CD14-positive monocyte (primary cell): Measurements from ENCODE around the gene RRBP1.

- CAGE, long polyA plus RNA: no peak
These were observed 90.6 kb downstream of the NDUFAF5 start for GRCh38 chr20:13875343-13875887.

DNA sequence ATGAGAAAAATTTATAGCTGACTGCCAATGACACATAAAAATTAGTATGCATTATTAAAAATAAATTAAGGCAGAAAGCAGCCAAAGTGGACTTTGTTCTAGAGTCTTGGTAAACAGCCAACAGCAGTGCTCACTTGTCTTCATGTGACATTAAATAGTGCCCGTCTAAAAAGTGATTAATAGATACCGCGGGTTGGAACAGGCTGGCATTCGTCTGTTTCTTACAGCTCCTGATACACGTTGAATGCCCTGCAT is 374.8 kb upstream of the FLRT3 start:
- CAGE, long polyA plus RNA: no peak

DNA sequence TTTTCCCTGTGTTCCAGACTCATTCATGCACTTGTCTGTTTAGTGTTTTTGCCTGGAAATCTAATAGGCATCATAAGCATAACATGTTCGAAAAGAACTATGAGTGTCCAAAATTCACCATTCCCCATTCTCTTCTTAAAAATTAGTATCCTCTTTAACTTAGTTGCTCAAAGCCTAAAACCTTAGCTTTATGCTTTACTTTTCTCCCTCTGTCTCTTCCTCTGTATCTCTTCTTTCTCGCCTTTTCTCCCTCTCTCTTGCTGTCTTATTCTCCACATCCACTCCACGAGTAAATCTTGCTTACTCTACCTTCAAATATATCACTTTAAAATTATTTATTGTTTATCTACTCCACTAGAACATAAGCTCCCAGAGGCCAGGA is 743.2 kb upstream of the FLRT3 start:
- CAGE, long polyA plus RNA: no peak

DNA sequence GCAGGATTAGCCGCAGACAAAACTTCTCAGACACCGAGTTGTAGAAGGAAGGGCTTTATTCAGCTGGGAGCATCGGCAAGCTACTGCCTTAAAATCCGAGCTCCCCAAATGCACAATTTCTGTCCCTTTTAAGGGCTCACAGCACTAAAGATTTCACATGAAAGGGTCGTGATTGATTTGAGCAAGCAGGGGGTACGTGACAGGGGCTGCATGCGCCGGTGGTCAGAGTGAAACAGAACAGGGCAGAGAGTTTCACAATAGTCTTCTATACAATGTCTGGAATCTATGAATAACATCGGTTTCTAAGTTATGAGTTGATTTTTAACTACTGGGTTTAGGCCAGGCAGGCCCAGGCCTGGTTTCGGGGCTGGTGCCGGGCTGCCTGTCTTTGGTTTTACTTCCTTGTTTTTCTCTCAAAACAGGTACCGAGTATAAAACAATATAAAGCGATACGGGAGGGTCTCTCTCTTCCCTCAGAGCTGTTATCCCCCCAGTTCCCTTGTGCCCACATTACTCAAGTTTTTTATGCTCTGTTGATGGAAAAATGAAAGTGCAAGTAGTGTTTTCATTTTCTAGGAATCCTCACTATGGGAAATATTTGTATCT is 587.4 kb downstream of the KIF16B start:
- CAGE, long polyA plus RNA: no peak

- CAGE, long polyA plus RNA: no peak
These were observed 121.2 kb downstream of the KIF16B start for GRCh38 chr20:16451917-16452507.

DNA sequence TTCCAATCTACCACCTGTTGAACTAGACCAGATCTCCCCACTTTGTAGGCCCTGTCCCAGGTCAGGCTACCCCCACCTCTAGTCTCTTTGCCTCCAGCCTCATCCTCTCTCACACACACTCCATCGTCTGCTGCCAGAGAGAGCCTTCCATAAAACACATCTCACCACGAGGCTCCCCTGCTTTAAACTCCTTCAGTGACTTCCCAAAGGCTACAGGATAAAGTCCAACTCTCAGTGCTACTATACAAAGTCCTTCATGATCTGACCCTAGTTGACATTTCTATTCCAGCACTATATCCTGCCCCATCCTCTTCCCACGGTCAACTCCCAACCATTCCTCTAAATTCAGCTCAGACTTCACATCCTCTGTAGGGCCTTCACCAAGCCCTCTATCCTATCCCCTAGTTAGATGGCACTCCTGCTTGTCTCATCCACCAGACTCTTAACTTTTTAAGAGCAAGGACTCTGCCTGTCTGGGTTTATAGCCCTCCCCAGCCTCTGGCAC is 36.2 kb downstream of the KIF16B start:
- CAGE, long polyA plus RNA: no peak

DNA sequence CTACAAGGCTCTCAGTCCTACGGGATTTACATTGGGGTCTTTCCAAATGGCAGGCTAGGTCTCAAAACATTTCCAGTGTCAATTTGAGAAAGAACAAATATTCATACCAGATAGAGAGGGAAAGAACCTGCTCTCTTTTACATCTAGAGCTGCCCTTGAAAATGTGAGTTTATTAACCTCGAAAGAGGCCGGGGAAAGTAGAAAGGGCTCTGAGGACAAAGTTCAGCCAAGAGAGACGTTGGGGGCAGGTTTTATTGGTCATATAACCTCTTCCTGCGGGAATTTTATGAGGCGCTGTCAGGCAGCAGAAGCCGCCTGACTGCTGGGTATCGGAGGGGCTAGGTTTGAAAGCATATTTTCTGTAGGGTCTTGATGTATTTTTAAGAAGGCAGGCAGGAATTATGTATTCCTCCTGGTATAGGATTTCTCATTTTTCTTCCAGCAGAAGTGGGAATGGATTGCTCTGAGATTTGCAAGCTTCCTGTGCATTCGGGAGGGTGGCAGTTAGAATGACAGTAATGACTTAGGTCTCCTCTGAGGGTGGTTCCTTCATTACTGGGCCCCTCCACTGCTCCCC is 34.4 kb upstream of the KIF16B start:
- CAGE, long polyA plus RNA: no peak

GRCh38 chr20:17562618-17563137 is 7.2 kb upstream of the DSTN start:
- CAGE, long polyA plus RNA: no peak

- CAGE, long polyA plus RNA: no peak
These were observed 41.6 kb downstream of the DSTN start for GRCh38 chr20:17611392-17611912.

- CAGE, long polyA plus RNA: no peak
These were observed 55.6 kb downstream of the RRBP1 start for GRCh38 chr20:17626337-17627043.

GRCh38 chr20:17638174-17638658 is 43.8 kb downstream of the RRBP1 start:
- CAGE, long polyA plus RNA: no peak

- CAGE, long polyA plus RNA: no peak
These were observed 25.0 kb downstream of the RRBP1 start for GRCh38 chr20:17656889-17657651.

DNA sequence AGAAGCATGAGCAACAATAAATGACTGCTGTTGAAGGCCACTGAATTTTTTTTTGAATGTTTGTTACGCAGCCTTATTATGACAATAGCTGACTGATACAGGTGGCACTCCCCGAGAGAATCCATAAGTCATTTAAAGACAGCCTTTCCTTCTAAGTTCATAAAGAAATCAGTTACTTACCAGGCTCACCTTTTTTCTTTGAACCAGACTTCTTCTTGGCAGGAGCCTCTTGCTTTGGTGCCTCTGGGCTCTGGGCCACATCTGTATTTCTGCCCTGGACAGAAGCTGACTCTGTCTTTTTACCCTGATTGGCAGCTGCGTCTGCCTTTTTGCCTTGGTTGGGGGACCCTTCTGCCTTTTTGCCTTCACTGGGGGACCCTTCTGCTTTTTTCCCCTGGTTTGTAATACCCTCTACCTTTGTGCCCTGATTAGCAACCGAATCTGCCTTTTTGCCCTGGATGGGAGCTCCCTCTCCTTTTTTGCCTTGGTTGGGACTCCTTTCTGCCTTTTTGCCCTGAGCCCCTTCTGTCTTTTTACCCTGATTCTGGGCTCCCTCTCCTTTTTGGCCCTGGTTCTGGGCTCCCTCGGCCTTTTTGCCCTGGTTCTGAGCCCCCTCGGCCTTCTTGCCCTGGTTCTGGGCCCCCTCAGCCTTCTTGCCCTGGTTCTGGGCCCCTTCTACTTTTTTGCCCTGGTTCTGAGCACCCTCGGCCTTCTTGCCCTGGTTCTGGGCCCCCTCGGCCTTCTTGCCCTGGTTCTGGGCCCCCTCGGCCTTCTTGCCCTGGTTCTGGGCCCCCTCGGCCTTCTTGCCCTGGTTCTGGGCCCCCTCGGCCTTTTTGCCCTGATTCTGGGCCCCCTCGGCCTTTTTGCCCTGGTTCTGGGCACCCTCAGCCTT is 23.4 kb downstream of the RRBP1 start:
- CAGE, long polyA plus RNA: no peak

DNA sequence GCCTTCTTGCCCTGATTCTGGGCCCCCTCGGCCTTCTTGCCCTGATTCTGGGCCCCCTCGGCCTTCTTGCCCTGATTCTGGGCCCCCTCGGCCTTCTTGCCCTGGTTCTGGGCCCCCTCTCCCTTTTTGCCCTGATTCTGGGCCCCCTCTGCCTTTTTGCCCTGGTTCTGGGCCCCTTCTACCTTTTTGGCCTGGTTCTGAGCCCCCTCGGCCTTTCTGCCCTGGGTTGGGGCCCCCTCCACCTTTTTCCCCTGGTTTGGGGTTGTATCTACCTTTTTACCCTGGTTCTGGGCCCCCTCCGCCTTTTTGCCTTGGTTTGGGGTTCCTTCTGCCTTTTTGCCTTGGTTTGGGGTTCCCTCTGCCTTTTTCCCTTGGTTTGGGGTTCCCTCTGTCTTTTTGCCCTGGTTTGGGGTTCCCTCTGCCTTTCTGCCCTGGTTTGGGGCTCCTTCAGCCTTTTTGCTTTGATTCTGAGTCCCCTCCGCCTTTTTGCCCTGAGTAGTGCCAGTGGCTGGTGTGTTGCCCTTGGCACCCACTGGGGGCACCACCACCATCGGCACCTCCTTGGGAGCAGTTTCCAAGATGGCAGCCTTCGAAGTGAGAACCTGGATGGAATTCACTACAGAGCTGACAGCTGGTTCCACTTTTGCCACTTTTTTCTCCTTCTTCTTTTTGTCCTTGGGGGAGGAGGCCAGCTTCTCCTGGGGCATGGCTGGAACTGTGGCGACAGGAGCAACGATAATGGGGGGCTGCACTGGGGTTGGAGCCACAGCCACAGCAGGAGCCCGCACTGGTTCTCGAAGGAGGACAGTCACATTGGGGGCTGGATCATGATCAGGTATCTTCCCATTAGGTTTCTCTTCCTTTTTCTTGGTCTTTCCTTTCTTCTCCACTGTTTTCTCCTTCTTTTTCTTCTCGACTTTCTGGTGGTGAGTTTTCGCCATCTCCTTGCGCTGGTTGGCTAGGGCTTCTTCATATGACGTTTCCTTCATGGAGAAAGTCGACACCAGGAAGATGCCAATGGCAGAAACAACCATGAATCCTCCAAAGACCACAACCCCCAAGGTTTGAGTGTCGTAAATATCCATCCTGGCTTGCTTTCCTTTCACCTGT is 22.3 kb downstream of the RRBP1 start:
- CAGE, long polyA plus RNA: no peak

DNA sequence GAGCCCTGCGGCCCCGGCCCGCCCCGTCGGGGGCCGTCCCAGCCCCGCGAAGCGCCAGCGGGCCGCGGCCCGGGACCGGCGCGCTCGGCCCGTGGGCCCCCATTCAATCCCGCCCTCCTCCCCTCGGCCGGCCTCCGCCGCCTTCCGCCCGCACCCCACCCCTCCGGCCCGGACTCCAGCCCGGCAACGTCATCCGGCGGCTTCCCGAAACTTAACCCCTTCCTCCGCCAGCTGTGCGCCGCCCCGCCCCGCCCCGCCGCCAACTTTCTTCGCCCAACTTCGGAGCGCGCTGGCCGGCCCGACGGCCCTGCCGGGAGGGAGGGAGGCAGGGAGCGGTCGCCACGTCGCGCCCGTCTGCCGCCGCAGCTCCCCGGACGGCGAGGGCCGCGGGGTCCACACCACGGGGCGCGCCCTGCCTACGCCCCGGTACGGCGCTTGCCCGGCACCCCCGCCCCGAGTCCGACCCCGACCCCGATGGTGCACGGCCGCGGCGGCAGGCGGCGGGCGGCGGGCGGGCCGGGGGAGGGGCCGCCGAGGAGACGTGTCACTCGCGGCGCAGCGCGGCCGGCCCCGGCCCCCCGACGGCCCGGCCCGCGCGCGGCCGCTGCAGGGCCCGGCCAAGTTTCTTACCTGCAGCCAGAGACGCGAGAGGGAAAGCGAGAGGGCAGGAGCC is 508 bp downstream of the RRBP1 start:
- CAGE, long polyA plus RNA: no peak

DNA sequence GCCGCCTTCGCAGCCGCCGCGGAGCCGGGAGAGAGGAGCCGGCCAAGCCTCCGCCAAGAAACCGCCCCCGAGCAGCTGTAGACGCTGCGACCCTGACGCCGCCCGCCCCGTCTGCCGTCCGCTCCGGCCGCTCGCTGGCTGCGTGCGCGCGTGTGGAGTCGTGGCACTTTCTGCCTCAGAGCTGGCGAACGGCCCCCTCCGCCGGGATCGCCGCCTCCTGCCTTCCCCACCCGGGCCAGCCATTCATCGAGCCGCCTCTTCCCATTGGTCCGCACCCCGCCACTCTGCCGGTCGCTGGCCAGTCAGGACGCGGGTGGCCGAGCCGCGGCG is at the start of gene RRBP1:
Gene RRBP1, minus strand, starts transcription at position 172 of the 330 bp plus-strand sequence.
- CAGE, long polyA plus RNA: no peak

DNA sequence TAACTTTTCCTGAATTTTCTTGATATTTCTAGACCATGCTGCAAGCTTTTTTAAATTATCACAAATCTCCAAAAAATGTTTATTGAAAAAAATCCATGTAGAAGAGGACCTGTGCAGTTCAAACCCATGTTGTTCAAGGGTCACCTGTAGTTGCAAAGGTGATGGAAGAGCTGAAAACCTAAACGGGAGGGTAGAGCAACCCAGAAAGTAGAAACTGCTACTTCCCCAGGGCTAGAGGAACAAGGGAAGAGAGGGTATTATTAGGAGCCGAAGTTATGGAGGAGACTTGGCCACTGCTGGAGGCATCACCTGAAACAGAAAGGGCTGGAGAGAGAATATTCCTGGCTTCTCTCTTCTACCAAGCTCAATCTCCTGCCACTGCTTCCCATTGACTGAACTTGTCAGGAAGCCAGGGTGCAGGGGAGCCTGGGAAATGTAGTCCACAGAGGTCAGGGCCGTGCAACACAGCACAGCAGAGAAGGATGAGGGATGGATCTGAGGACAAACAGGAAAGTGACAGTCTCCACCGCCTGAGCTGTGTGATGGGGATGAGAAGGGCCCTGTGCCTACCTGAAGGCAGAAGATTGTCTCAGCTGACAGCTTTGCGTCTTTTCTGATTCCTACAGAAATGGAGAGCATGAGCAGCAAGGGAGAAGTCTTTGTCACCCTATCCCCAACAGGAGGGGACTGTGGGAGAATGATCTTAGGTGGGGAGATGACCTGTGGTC is 114.4 kb downstream of the SNX5 start:
- CAGE, long polyA plus RNA: no peak

GRCh38 chr20:17873858-17874781 is 94.5 kb downstream of the SNX5 start:
- CAGE, long polyA plus RNA: no peak

DNA sequence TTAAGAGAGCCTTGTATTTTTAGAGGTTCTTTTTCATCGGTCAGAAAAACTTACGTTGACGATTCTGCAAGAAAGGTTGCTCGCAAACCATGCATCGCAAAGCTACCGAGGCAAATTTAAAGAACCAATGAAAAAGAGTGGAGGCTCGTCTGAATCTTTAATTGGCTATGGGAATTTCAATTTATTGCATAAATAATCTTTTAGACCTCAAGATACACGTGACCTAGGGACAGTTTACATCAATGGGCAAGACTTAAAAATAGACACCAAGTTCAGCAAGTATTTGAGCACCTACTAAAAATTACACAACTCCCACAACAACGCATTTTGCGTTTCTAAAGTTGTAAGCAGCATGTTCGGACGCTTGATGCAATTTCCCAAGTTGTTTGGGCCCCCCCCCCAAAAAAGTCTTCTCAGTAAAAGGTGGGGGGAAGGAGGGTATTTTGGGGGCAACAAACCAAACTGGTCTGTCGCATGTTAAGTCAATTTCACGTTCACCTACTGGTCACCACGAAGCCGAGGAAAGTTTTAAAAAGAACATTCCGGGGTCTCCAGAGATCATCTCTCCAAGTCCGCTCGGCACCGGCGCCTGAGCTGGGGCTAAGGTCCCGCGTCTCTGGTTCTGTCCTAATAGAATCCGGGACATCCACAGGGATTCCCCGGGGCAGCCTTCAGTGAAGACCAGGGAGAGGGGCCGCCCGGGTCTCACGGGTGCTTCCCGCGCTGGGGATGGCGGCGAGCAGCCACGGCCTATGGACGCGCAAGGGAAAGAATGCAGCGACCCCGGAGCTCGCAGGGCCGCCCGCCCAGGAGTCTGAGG is 844 bp downstream of the SNX5 start:
- CAGE, long polyA plus RNA: no peak

DNA sequence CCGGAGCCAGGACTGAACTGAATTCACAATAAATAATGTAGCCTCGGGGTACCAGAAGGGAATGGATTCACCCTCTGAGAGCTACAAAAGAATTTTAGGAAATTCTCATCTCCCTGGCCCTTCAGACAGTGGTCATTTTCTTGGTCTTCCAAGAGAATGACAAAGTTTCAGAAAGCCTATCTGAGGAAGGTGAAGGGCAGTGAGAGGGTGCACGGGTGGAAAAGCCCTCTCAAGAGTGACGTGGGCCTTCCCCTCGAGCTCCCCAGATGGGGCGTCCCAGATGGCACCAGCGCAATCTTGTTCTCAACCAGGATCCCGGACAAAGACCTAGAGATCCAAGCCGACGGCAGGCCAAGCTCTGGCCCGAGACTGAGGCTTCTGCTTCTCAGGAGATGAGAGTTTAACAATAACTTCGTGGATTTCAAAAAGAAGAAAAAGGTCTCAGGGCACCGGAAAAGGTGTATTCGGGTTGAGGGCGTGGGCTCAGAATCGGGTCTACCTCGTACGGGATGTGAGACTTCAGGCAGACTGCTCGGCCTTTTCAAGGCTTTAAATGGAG is 797 bp upstream of the ZNF133 start:
- CAGE, long polyA plus RNA: no peak